Measurements from ENCODE around the genes AATK and NDUFAF8.

DNA sequence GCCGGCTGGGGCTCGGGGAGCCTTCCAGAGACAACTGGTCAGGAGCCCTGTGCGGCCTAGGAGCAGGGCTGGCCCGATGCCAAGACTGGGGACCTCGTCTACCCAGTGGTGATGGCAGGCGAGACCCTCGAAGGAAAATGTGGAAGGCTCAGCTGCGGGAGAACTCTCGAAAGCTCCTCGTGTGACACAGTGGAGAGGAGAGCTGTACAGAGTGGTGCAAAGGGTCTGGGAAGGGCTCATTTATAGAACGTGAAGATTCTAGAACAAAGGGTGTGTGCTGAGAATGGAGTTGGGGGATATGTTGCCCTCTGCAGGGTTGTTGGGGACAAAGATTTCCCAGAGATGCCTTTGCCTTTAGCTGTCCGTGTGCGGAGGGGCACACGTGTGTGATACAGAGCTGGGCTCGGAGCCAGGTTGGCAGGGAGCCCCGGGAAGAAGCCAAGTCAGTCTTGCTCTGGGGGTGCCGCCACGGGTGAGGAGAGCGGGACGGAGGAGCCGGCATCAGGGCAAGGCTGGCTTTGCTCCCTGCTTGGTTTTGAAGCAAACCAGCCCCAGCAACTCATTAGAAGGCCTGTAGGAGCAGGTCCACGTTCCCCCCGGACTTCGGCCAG, 132.4 kb upstream of the CHMP6 start:
CAGE:
- cytosol, long polyA minus RNA: no peak
- cytosol, long polyA plus RNA: no peak
- long polyA plus RNA: no peak
- nucleus, long polyA minus RNA: no peak
- nucleus, long polyA plus RNA: no peak

CAGE:
- cytosol, long polyA minus RNA: no peak
- cytosol, long polyA plus RNA: no peak
- long polyA plus RNA: no peak
- nucleus, long polyA minus RNA: no peak
- nucleus, long polyA plus RNA: no peak
These were observed 121.3 kb upstream of the CHMP6 start for GRCh38 chr17:80870196-80870883.

DNA sequence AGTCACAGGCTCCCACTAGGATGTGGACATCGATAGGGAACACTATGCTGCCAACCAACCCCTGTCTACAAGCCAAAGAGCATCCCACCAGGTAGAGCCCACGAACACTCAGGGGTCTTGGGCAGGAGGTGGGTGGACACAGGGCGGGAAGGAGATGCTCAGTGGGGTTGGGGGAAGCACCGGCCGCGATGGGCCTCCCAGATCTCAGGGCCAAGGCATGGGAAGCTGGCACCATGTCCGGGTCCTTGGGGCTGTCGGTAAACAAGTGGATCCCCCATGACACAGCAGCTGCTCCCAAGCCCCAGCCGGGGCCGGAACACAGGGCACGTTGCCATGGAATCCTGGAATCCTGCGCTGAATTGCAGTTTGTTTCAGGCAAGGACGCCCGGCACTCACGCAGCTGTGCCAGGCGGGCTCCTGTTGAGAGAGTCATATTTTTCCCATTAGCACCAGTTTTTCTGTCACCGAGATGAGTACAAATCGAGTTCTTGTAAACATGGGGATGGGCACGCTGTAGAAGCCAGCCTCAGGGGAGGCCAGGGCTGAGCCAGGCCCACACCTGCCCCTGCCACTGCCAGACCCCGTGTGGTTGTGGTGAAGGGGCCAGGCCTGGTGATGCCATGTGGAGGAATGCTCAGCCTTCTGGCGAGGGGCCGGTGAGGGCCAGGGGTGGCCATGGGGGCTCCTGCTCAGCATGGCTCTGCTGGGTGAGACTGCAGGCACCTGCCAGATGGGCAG, 22.9 kb upstream of the CHMP6 start:
CAGE:
- cytosol, long polyA minus RNA: no peak
- cytosol, long polyA plus RNA: no peak
- long polyA plus RNA: no peak
- nucleus, long polyA minus RNA: no peak
- nucleus, long polyA plus RNA: no peak

CAGE:
- cytosol, long polyA minus RNA: no peak
- cytosol, long polyA plus RNA: no peak
- long polyA plus RNA: no peak
- nucleus, long polyA minus RNA: no peak
- nucleus, long polyA plus RNA: no peak
These were observed 3.8 kb upstream of the CHMP6 start for GRCh38 chr17:80987659-80988446.

GRCh38 chr17:80992826-80993265, 1.2 kb downstream of the CHMP6 start:
CAGE:
- cytosol, long polyA minus RNA: no peak
- cytosol, long polyA plus RNA: no peak
- long polyA plus RNA: no peak
- nucleus, long polyA minus RNA: no peak
- nucleus, long polyA plus RNA: no peak

CAGE:
- cytosol, long polyA minus RNA: no peak
- cytosol, long polyA plus RNA: no peak
- long polyA plus RNA: no peak
- nucleus, long polyA minus RNA: no peak
- nucleus, long polyA plus RNA: no peak
These were observed 7.2 kb upstream of the BAIAP2 start for GRCh38 chr17:81027672-81028253.

CAGE:
- cytosol, long polyA minus RNA: no peak
- cytosol, long polyA plus RNA: no peak
- long polyA plus RNA: no peak
- nucleus, long polyA minus RNA: no peak
- nucleus, long polyA plus RNA: no peak
These were observed 5.0 kb downstream of the BAIAP2 start for GRCh38 chr17:81039705-81040666.

DNA sequence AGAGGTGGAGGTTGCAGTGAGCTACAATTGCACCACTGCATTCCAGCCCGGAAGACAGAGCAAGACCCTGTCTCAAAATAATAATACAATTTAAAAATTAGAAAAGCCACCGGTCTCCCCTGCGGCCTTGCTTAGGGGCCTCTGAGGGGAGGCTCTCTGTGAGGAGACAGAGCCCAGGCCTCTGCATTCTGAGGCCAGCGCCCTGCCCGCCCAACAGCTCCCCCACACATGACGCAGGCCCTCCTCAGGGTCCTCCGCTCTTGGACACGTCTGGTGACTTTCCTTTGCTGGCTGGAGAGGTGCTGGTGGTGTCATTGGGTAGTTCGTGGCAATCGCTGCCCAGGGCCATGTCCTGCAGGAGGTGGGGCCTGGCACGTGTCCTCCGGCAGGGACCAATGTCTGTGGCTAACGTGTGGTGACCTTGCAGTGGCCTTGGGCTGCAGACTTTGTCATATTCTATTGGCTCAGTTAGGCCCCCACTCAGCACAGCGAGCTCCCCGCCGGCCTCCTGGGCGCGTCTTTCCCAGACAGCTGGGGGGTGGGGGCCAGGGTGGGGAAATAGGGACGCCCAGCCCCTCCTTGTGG, 52.2 kb upstream of the PVALEF start:
CAGE:
- cytosol, long polyA minus RNA: no peak
- cytosol, long polyA plus RNA: no peak
- long polyA plus RNA: no peak
- nucleus, long polyA minus RNA: no peak
- nucleus, long polyA plus RNA: no peak

DNA sequence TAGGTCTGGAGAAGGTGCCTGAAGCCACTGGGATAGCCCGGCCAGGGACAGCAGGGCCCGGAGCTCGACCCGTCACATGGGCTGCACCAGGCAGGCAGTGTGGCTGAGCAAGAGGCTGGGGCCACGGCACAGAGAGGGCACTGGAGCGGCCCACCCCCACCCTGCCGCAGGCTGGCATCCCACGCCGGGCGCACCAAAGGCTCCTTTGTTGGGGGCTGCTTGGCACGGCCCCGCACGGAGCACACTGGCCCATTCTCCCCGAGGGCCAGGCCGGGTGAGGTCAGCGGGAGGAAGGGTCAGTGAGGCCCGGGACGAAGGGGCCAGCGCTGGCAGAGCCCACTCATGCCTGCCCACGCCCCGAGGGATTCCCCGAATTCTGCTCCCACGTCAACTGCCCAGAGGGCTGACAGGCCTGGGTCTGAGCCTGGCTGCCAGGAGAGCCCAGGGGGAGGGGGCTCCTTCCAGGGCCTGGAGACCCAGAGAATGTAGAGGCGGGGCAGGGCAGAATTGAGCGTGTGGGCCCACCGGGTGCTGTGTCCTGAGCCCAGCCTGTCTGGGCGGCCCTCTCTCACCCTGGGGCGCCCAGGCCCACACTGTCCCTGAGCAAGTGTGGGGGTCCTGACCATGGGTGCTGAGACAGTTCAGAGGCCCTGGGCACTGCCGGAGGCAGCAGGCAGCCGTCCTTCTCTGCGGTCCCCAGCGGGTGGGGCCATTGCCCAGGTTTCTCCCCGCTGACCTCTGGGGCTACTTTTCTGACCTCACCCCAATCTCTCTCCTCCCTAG, 36.3 kb upstream of the PVALEF start:
CAGE:
- cytosol, long polyA minus RNA: no peak
- cytosol, long polyA plus RNA: no peak
- long polyA plus RNA: no peak
- nucleus, long polyA minus RNA: no peak
- nucleus, long polyA plus RNA: no peak

DNA sequence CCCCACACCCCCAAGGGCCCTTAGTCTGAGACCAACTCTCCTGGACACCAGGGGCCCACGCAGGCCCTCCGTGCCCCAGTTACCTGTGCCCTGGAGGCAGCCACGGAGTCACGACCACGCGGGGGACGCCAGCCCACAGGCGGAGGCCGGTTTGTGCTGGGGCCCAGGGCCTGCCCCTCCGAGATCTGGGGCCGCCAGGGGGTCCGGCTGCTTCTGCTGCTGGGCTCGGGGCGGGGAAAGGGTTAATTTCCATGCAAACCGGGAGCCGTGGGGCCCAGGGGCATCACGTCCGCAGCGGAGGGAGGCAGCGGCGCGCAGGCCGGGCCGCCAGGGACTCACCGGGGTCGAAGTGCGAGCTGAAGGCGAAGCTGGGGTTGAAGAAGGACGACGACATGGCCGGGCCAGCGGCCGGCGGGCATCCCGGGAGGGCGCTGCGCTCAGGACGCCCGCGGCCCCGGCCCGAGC, 324 bp downstream of the PVALEF start:
CAGE:
- cytosol, long polyA minus RNA: no peak
- cytosol, long polyA plus RNA: no peak
- long polyA plus RNA: no peak
- nucleus, long polyA minus RNA: no peak
- nucleus, long polyA plus RNA: no peak

DNA sequence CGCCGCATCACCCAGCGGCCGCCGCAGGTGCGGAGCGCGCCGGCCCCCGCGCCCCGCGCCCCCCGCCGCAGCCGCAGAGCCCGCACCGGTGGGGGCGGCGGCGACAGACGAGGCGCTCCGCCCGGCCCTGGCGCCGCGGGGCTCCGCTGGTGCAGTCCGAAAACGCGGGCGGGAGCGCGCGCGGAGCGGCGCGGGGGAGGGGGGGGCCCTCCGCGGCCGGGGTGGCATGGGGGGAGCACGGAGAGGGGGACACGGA, at the start of gene AATK:
AATK (minus strand) TSS at position 158 of the 256 bp plus-strand sequence.
CAGE:
- cytosol, long polyA minus RNA: no peak
- cytosol, long polyA plus RNA: no peak
- long polyA plus RNA: no peak
- nucleus, long polyA minus RNA: no peak
- nucleus, long polyA plus RNA: no peak

DNA sequence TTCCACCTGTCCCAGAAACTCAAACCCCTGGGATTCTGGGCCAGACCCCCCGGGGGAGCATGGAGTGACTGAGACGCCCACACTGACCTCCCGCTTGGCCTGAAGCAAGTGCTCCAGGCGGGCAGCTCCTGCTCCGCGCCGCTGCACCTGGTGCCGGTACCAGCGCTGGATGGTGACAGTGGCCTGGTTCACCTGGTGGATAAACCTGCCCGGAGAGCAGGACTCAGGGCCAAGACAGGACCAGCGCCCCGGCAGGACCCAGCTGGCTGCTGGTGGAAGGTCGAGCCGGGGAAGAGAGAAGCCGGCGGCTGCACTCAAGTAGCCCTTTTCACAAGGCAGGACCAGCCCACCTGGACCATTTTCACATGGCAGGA, 22.5 kb downstream of the CEP131 start:
CAGE:
- cytosol, long polyA minus RNA: no peak
- cytosol, long polyA plus RNA: no peak
- long polyA plus RNA: no peak
- nucleus, long polyA minus RNA: no peak
- nucleus, long polyA plus RNA: no peak

DNA sequence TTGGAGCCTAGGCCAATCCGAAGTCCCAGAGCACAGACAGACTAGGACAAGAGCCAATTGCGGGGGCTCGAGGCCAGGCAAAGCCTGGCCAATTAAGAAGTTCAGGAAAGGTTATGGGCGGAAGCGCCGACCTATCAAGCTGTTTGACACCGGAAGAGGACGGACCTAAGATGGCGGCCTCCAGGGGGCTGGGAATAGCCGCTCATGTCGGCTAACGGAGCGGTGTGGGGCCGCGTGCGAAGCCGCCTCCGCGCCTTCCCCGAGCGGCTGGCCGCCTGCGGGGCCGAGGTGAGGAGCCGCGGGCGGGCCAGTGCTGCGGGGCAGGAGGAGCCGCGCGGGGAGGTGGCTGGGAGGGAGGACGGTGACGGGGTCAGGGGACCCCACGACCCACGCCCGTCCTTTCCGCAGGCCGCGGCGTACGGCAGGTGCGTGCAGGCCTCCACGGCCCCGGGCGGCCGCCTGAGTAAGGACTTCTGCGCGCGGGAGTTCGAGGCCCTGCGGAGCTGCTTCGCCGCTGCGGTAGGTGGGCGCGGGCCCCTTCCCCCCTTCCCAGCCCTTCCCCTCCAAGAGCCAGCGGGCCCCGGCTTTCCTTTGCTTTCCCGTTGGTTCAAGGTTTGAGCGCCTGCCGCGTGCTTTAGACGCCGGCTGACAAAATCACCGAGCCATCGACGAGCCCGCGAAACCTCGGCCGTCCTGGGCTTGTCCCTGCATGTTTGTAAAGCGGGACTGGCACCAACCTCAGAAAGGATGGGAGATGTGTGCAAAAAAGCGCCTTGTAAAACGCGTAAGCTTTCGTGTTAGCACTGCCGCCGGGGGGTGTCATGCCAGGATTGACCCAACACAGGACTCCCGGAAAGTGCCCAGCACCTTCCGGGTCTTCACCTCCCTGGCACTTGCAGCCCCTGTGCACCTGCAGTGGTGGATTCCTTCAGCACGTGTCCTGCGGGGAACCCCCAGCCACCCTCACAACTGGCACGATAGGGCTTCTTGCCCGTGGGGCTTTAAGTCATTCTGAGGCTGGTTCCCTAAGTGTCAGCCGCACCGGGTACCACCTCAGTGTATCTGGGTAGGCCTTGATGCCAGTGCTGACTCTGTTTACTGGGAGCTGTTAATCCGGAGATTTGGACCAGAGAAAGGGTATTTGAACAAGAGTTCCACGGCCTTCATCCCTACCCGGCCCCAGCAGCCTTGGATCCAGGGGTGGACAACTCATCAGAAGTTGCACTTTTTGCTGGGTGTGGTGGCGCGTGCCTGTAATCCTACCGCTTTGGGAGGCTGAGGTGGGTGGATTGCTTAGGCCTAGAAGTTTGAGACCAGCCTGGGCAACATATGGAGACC, at the start of gene NDUFAF8:
NDUFAF8 (plus strand) TSS at position 159 of the 1,338 bp plus-strand sequence.
CAGE:
- cytosol, long polyA minus RNA: start-site peak on the plus strand centred at position 162 of the sequence, 50 bp wide, 43 reads
- cytosol, long polyA plus RNA: start-site peak on the plus strand centred at position 181 of the sequence, 59 bp wide, 1,174 and 365 reads in 2 replicates
- long polyA plus RNA: start-site peak on the plus strand centred at position 183 of the sequence, 56 bp wide, 1,519 and 999 reads in 2 replicates
- nucleus, long polyA minus RNA: no peak
- nucleus, long polyA plus RNA: start-site peak on the plus strand centred at position 183 of the sequence, 57 bp wide, 317 and 391 reads in 2 replicates

GRCh38 chr17:81245199-81246124, 6.3 kb downstream of the NDUFAF8 start:
CAGE:
- cytosol, long polyA minus RNA: no peak
- cytosol, long polyA plus RNA: no peak
- long polyA plus RNA: no peak
- nucleus, long polyA minus RNA: no peak
- nucleus, long polyA plus RNA: no peak

DNA sequence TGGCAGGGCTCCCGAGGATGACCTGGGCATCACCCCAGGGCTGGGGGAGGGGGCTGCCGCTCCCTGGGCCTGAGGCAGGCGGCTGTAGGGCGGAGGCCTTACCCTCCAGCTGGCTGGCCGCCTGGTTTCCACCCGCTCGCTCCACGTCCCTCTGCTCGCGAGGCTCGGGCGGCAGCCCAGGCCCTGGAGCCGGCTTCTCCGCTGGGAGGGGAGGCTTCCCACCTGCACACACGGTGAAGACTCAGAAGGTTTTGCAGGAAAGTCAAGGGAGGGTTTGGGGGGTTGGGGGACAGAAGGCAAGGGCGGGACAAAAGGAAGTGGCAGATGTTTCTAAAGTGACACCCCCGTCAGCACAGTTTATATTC, 12.3 kb downstream of the NDUFAF8 start:
CAGE:
- cytosol, long polyA minus RNA: no peak
- cytosol, long polyA plus RNA: no peak
- long polyA plus RNA: no peak
- nucleus, long polyA minus RNA: no peak
- nucleus, long polyA plus RNA: no peak

CAGE:
- cytosol, long polyA minus RNA: no peak
- cytosol, long polyA plus RNA: no peak
- long polyA plus RNA: no peak
- nucleus, long polyA minus RNA: no peak
- nucleus, long polyA plus RNA: no peak
These were observed 967 bp upstream of the SLC38A10 start for GRCh38 chr17:81295909-81296638.

DNA sequence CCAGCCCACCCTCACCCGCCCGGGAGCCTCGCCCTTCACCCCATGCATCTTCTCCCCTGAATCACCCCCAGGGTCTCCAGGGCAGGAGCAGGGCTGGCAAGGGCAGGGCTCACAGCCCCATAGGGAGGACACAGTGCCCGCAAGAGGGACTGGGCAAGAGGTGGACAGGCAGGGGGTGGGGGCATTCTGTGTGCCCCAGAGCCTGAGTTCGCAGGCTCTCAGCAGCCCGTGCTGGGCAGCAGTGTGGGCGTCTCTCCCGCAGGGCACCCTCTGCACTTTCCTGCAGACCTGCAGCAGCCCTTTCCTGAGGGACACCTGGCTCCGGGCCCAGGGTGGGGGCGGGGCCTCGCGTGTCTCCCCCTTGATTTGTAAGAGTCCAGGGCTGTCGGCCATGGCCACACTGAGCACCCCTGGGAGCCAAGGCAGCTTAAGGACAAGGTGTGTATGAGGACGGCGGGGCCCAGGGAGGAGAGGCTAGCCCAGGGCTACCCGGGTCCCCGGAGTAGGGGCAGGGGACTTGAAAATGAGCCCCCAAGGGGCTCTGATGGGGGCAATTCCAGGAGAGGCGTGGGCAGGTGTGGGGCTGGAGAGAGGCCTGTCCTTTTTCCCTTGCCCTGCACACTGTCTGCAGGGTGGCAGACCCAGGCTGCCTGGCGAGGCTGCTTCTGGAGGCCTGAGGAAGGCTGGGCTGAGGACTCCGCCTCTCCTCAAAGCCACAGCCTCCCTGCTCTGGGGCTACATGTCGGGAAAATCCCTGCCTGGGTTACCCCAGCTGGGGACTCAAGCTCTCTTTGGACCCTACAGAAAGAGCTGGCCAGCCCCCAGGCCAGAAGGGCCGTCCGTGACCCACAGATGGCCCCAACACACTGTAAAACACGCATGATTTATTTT, 33.5 kb upstream of the SLC38A10 start:
CAGE:
- cytosol, long polyA minus RNA: no peak
- cytosol, long polyA plus RNA: no peak
- long polyA plus RNA: no peak
- nucleus, long polyA minus RNA: no peak
- nucleus, long polyA plus RNA: no peak

GRCh38 chr17:81337075-81338108, 42.3 kb upstream of the SLC38A10 start:
CAGE:
- cytosol, long polyA minus RNA: no peak
- cytosol, long polyA plus RNA: no peak
- long polyA plus RNA: no peak
- nucleus, long polyA minus RNA: no peak
- nucleus, long polyA plus RNA: no peak

DNA sequence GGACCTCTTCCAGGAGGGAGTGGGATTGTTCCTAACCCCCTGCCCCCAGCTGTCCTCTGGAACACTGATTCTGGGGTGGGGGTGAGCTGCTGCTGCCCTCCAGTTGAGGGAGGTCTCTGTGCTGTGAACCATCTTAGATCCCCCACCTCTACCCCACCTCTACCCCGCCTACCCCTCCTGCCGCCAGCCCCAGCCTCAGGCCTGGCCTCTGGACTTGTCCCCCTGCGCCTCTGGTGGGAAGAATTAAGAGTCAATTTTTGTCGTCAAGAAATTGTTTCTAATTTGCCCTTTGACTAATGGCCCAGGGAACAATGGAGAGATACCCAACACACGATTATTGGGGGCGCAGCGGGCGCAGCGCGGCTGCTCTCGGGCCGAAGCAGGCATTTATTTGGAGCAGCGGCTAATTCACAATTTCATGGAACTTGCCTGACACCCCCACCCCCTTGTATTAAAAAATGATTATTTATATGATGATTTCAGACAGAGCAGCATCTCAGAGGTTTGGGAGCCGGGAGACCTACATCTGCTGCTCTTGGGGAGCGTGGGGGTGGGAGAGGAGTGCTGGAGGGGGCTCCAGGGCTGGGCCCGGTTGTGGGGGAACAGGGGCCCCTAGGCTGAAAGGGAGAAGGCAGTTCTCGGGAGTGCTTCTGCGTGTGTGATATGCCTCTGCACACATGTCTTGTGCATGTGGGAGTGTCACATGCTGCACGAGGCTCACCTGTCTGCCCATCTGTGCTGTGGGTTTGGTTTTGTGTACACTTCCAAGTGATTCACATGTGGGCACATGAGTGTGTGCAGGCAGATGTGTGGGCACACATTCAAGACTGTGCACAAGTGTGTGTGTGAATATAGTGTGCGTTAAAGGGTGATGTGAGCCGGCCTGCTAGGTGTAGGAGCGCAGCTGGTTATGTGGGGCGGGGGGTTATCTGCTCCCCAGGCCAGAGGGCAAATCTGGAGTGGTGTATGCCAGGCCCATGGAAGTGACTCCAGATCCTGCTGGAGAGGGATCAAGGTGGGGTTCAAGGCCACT, 4.2 kb upstream of the BAHCC1 start:
CAGE:
- cytosol, long polyA minus RNA: no peak
- cytosol, long polyA plus RNA: no peak
- long polyA plus RNA: no peak
- nucleus, long polyA minus RNA: no peak
- nucleus, long polyA plus RNA: no peak

DNA sequence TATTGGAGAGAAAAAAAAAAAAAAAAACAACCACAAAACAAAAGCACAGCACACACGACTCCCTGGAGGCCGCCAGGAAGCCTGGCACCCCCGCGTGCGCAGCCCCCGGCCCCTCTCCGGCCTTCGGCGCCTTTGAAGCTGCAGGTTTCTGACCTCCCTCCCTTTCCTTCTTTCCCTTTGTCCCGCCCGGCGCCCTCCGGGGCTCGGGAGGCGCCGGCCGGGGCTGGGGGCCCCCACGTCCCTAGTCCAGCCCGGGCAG, 2.1 kb downstream of the BAHCC1 start:
CAGE:
- cytosol, long polyA minus RNA: no peak
- cytosol, long polyA plus RNA: no peak
- long polyA plus RNA: no peak
- nucleus, long polyA minus RNA: no peak
- nucleus, long polyA plus RNA: no peak

All from keratinocyte (primary cell).